Adrenal gland (tissue), 7 donors: ENCODE data around the genes ZNF141, TMEM271 and ATP5ME.

GRCh38 chr4:120948-121842 is 3.1 kb upstream of the ZNF718 start:
- PRO-cap, 3 experiments = no peak in any of the 3 experiments
- RAMPAGE, long total RNA, 4 experiments = no peak in any of the 4 experiments
- RRBS = no CpG with 5 or more reads among the region's 12 CpGs

- PRO-cap, 3 experiments = peak in 2 of 3 experiments; most common plus-strand start chr4:125673 (in 1); most common minus-strand start chr4:125586 (in 2)
- RAMPAGE, long total RNA, 4 experiments = start-site peak on the minus strand in 1 of 4 experiments, at chr4:125567-125578 at its widest, 15 reads per replicate
- RRBS = no CpG with 5 or more reads among the region's 29 CpGs
These were observed 938 bp downstream of the ZNF718 start for GRCh38 chr4:125147-125731.

- PRO-cap, 3 experiments = peak in 3 of 3 experiments; most common minus-strand start chr4:242348 (in 3)
- RAMPAGE, long total RNA, 4 experiments = no peak in any of the 4 experiments
- RRBS = no CpG with 5 or more reads among the region's 14 CpGs
These were observed 63.1 kb downstream of the ZNF732 start for GRCh38 chr4:242097-242723.

DNA sequence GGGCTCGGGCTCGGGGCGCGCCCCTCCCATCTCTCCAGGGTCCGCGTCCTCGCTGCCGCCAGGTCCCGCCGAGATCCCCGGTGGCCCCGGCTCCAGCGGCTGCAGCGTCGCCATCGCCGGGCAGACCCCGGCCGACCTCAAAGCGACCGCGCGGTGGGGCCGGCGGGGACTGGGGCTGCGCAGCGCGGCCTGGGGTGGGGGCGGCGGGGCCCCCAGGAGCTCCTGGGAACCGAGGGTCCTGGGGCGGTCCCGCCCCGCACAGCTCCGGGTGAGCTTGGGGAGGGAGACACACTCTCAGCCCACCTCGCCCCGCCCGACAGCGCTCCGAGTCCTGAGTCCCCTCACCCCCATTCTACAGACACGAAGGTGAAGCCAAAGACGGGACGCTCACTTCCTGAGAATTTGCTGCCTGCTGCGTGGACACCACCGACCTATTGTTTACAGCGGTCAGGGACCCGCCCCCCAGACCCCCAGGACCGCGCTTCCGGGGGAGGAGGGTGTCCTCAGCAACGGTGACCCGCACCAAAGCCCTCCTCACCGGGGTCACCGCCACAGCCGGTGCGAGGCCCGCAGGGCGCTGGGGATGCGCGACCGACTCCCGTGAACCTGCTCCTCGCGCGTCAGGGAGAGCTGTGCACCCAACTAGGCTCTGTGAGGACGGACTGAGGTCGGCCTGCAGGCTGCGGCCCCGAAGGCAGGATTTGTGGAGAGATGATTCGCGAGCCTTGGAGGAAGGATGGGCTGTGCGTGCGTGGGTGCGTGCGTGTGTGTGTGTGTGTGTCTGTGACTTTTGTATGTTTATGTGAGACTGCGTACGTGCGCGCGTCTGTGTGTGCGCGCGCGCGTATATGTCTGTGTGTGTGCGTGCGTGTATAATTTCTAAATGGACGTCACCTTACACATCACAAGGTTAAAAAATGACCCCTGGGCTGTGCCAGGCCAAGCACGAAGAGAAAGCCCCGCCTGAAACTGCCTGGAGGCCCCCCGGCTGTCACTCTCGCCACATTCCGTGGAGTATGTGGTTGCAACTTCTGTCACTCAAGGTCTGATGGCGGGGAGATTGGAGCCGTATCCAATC is 614 bp upstream of the ZNF141 start:
- PRO-cap, 3 experiments = peak in 3 of 3 experiments; most common plus-strand start position 552 of the sequence (in 2); most common minus-strand start position 664 of the sequence (in 3)
- RAMPAGE, long total RNA, 4 experiments = start-site peak on the minus strand in 3 of 4 experiments, centred at positions 761 to 874 of the sequence, 6 to 15 reads per replicate
- RRBS = 2% methylated on average over 23 of the region's 95 CpGs

DNA sequence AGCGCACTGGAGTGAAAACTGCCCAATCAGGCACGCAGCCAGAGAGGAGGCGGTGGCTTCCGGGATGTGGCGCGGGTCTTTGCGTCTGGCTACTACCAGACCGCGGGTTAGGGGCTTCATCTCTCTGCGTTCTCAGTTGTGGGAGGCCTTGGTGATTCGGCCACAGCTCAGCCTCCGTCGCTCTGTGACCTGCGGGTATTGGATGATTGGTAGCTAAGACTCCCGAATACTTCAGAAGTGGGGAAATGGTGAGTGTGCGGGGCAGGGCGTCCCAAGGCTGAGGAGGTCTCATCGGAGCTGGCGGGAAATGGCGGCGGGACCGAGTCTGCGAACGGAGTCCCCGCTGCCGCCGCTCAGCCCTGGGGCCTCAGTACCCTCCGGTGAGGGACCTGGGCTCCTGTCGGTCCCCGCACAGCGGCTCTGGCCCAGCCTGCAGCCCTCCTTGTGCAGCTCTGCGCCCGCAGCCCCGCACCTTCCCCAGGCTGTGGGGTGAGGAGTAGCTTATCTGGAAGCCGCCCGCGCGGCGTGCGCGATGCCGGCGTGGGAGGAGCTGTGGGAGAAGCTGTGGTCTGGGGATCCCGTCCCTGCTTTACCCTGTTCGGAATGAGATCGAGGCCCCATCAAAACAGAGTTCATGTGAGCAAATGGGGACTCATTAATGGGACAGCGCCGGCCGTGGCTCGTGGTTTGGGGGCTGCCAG is at the start of gene ZNF141:
ZNF141 (plus strand) TSS at position 76 of the 701 bp plus-strand sequence.
- PRO-cap, 3 experiments = peak in 3 of 3 experiments; most common plus-strand start position 41 of the sequence (in 2); most common minus-strand start position 527 of the sequence (in 2)
- RAMPAGE, long total RNA, 4 experiments = start-site peak on the plus strand in 3 of 4 experiments, centred at positions 68 to 99 of the sequence, 90 to 178 reads per replicate
- RRBS = no CpG with 5 or more reads among the region's 50 CpGs

- PRO-cap, 3 experiments = peak in 2 of 3 experiments; most common plus-strand start chr4:473119 (in 1)
- RAMPAGE, long total RNA, 4 experiments = no peak in any of the 4 experiments
- RRBS = no CpG with 5 or more reads among the region's 4 CpGs
These were observed 26.1 kb downstream of the ZNF721 start for GRCh38 chr4:472839-473223.

GRCh38 chr4:575770-576885 is at the start of gene TMEM271:
TMEM271 (minus strand) TSS chr4:576295.
- PRO-cap, 3 experiments = no peak in any of the 3 experiments
- RAMPAGE, long total RNA, 4 experiments = start-site peak on the plus strand in 1 of 4 experiments, at chr4:576417-576519 at its widest, 12 reads per replicate
- RRBS = 3% methylated on average over 52 of the region's 146 CpGs

DNA sequence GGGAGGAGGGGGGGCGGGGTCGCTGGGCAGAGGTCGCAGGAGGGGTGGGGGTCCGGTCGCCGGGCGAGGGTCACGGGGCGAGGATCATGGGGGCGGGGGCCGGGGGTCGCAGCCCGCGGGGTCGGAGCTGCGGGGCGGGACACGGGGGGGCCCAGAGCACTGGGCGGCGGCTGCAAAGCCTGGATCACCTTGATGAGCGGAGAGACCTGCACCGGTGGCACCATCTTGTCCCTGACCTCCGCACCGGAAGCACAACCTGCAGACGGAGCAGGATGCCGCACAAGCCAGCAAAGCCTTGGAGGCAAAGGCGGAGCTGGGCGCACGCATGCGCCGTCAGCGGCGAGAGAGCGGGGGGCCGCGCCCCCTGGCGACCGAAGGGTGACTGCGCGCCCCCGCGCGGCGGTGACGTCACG is at the start of gene ATP5ME:
ATP5ME (minus strand) TSS at position 253 of the 413 bp plus-strand sequence.
- PRO-cap, 3 experiments = peak in 3 of 3 experiments; most common minus-strand start position 246 of the sequence (in 2)
- RAMPAGE, long total RNA, 4 experiments = start-site peak on the minus strand in 4 of 4 experiments, centred at positions 261 to 274 of the sequence, 810 to 8,604 reads per replicate
- RRBS = 4% methylated on average over 13 of the region's 46 CpGs

- PRO-cap, 3 experiments = peak in 1 of 3 experiments; most common plus-strand start chr4:737995 (in 1)
- RAMPAGE, long total RNA, 4 experiments = no peak in any of the 4 experiments
- RRBS = no CpG with 5 or more reads among the region's 13 CpGs
These were observed 32.1 kb downstream of the PCGF3 start for GRCh38 chr4:737735-738142.

- PRO-cap, 3 experiments = no peak in any of the 3 experiments
- RAMPAGE, long total RNA, 4 experiments = no peak in any of the 4 experiments
- RRBS = no CpG with 5 or more reads among the region's 13 CpGs
These were observed 9.3 kb downstream of the GAK start for GRCh38 chr4:922715-923248.

- PRO-cap, 3 experiments = no peak in any of the 3 experiments
- RAMPAGE, long total RNA, 4 experiments = no peak in any of the 4 experiments
- RRBS = no CpG with 5 or more reads among the region's 21 CpGs
These were observed 15.0 kb downstream of the DGKQ start for GRCh38 chr4:958272-958810.

DNA sequence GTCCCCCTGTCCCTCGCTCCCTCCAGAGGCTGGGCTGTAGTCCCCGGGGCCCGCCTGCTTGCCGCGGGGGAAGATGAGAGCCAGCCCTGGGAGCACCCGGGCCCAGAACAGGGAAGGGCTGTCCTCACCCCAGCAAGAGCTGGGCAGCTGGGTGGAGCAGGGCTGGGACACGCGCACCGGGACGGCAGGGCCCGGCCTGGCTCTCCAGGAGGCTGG is 853 bp downstream of the DGKQ start:
- PRO-cap, 3 experiments = no peak in any of the 3 experiments
- RAMPAGE, long total RNA, 4 experiments = no peak in any of the 4 experiments
- RRBS = 7% methylated on average over 9 of the region's 11 CpGs

DNA sequence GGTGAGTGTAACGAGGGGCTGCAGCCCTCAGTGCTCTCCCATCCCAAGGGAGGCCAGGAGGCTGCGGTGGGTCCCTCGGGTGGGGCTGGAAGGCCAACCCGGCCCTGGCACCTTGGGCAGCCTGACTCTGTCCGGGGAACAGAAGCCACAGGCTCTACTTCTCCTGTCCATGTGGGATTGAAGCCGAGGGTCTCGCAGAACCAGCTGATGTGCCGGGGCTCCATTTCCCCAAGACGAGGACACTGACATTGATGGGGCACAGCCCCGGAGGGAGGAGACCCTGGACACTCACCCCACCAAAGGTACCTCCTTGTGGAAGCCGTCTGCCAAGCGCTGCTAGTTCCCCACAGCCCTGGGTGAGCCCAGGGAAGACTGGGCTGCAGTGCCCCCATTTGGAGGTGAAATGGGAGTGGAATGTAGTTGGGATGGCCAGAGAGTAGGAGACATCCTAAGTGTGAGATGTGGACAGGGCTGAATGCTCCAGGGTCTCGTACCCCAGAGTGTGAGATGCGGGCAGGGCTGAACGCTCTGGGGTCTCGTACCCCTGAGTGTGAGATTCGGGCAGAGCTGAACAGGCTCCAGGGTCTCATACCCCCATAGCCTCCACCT is 2.3 kb upstream of the SLC26A1 start:
- PRO-cap, 3 experiments = no peak in any of the 3 experiments
- RAMPAGE, long total RNA, 4 experiments = no peak in any of the 4 experiments
- RRBS = 95% methylated on average over 7 of the region's 17 CpGs

GRCh38 chr4:997204-997969 is 4.2 kb upstream of the SLC26A1 start:
- PRO-cap, 3 experiments = peak in 1 of 3 experiments; most common plus-strand start chr4:997491 (in 1); most common minus-strand start chr4:997442 (in 1)
- RAMPAGE, long total RNA, 4 experiments = no peak in any of the 4 experiments
- RRBS = 3% methylated on average over 39 of the region's 79 CpGs

GRCh38 chr4:1022206-1022527 is 10.7 kb downstream of the FGFRL1 start:
- PRO-cap, 3 experiments = no peak in any of the 3 experiments
- RAMPAGE, long total RNA, 4 experiments = no peak in any of the 4 experiments
- RRBS = 94% methylated on average over 3 of the region's 25 CpGs

DNA sequence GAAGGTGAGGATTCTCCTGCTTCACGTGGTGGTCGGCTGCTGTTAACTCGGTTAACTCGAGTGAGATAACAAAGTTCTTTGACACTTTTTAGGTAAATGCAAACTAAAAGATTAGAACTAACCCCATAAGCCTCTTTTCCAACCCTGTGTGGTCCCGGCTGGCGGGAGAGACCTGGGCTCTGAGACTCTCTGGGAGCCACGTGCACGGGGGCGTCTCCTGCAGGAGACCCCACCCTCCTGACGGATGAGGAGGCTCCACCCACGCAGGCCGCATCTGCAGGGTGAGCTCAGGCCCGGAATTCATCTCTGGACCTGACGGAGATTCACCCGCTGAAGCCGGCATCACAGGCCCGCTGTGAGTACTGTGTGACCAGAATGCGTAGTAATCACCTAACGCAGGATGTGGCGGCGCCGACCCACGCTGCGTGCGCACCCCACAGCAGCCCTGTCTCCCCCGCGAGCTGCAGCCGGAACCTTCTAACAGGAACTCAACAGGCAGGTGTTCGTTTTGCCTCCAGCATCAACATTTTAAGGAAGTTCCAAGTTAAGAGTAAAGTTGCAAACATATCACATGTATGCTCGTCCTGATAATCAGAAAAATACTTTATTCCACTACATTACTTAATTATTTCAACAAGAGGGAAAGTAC is 44.4 kb downstream of the FGFRL1 start:
- PRO-cap, 3 experiments = peak in 1 of 3 experiments; most common minus-strand start position 191 of the sequence (in 1)
- RAMPAGE, long total RNA, 4 experiments = no peak in any of the 4 experiments
- RRBS = no CpG with 5 or more reads among the region's 30 CpGs

DNA sequence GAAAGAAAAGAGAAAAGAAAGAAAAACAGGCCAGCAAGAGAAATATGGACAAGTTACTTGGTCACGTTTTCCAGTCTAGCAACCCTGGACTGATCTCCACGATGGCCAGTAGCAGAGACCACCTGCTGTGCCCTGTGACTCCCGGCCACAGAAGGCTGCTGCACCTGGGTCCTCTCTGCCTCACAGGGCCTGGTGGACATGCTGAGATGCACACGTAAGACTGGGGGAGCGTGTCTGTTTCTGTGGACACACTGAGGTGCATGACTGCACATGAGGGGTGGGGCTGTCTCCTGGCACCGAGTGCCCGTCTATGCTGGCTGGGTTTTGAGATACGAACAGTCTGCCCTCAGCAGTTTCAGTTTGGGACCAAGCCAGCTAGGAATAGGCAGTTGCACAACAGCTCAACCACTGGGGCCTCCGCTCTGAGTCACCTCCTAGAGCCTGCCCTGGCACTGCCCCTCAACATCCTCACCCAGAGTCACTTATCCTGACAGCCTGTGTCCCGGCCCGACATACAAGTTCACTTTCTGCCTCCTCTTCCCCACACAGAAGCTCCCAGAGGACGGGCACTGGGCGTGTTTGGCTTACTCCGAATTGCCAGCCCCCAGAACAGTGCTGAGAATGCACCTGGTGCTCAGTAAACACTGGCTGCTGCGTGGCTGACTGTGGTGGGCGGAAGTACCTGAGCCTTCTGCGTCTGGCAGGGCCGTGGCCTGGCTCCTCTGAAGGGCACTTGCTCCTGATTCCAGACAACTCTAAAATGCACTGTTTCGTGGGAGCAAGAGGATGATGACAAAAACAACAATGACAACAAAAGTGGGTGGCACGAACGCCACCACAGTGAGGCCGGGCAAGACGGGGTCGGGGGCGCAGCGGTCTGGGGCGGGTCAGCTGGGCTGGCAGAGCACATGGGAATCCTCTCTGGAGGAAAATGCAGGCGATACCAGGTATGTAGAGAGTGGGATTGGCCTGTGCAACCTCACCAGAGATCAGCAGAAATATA is 30.9 kb downstream of the RNF212 start:
- PRO-cap, 3 experiments = peak in 1 of 3 experiments; most common plus-strand start position 490 of the sequence (in 1)
- RAMPAGE, long total RNA, 4 experiments = no peak in any of the 4 experiments
- RRBS = no CpG with 5 or more reads among the region's 28 CpGs

DNA sequence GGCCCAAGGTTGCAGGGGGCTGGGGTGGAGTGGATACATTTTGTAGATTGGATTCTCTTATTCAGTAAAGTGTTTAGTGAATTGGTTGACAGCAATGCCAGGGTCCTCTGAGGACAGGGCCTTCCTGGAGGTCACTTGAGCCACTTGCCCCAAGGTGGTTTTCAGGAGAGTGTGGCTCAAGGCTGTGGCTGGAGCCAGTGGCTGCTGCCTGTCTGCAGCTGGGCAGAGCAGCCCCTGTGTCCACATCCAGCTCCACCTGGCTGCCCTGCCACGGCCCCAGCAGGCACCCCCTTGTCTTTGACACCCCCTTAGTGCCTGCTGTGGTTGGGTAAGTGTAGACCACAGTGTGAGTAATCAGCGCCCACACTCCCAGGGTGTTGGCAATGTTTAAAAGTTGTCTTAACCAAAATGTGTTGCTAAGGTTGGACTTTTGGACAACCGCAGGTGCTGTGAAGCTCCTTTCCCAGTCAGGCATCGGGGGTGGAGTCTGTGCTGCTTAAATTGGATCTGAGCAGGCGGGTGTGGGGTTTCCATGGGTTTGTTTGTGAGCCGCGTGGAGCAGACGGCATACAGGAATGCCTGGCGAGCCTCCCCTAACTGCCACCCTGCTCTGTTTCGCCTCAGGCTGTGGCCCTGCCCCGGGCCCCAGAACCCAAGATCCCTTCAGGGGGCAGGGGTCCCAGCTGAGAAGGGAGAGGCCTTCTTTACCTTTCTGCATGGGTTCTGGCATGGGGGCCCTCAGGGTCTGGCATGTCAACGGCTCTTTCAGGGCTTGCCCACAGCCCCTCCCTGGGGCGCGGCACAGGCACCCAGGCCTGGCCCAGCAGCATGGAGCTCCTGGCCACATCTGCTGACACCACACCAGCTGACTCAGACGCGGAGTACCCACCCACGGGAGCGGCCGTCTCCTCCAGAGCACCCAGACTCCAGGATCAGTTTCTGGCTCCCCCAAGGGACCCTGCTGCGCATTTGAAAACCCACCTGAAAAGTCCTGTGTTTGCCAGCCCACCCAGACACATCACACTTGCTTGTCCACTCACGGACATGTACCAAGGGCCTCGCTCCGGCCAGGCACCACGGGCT is 4.9 kb upstream of the SPON2 start:
- PRO-cap, 3 experiments = no peak in any of the 3 experiments
- RAMPAGE, long total RNA, 4 experiments = no peak in any of the 4 experiments
- RRBS = no CpG with 5 or more reads among the region's 24 CpGs

DNA sequence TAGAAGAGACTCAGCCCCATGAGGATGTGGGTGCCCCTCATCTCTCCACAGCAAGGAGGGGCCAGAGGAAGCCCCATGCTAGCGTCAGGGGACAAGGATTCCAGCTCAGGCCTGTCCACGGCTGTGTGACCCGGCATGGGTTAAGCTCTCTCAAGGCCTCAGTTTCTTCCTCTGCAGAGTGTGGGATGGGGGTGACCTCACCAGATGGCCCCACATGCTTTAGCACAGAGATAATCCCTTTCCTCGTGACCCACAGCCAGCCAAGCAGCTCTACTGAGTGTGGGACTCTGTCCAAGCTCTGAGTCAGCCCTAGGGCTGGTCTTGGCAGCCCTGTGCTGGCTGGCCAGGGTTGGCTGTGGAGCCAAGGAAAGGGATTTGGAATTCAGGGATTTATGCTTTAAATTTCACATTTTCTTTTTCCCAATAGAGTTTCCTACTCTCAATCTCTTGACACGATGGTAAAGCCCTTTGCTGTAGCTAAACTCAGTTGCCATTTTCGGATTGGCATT is 19.7 kb upstream of the SPON2 start:
- PRO-cap, 3 experiments = peak in 1 of 3 experiments; most common plus-strand start position 346 of the sequence (in 1); most common minus-strand start position 142 of the sequence (in 1)
- RAMPAGE, long total RNA, 4 experiments = no peak in any of the 4 experiments
- RRBS = no CpG with 5 or more reads among the region's 6 CpGs

- PRO-cap, 3 experiments = peak in 3 of 3 experiments; most common plus-strand start chr4:1205214 (in 1); most common minus-strand start chr4:1205094 (in 2)
- RAMPAGE, long total RNA, 4 experiments = no peak in any of the 4 experiments
- RRBS = 88% methylated on average over 5 of the region's 15 CpGs
These were observed 32.5 kb upstream of the SPON2 start for GRCh38 chr4:1204877-1205368.